NT2/D1 (cell line): ENCODE measurements around a stretch of chr1.

- RRBS, 2 experiments, result no CpG with 5 or more reads among the region's 21 CpGs
These were observed 701 bp upstream of the MPC2 start for GRCh38 chr1:167937418-167938127.

DNA sequence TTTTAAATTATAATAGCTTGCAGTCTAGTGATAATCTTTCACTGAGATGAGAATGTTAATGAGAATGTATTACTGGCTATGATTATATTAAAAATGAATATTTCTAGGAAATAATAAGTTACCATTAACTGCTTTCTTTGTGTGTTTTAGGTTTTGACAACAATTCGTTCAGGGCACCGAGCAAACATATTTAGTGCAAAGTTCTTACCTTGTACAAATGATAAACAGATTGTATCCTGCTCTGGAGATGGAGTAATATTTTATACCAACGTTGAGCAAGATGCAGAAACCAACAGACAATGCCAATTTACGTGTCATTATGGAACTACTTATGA is 37.8 kb upstream of the MPC2 start:
- RRBS, 2 experiments, result no CpG with 5 or more reads among the region's 4 CpGs

DNA sequence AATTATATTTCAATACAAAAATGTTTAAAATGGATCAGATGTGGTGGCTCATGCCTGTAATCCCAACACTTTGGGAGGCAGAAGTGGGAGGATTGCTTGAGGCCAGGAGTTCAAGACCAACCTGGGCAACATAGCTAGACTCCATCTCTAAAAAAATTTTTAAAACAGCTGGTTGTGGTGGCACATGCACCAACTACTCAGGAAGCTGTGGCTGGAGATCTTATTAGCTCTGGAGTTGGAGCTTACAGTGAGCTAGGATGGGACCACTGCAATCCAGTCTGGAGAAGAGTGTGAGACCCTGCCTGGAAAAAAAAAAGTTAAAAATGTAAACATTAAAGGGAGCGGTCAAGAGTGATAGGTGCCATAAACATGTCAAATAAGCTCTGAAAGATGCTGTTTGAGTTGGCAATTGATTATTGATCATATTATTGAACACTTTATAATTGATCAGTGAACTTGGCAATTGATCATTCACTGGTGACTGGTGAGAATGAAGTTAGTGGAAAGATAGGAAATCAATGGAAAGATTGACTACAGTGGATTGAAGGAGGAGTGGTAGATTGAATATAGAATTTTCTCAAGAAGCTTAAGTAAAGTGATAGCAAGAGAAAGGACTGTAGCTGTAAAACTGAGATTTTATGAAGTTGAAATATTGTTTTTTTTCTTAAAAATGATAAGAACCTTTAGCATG is 64.3 kb upstream of the MPC2 start:
- RRBS, 2 experiments, result no CpG with 5 or more reads among the region's 1 CpG

DNA sequence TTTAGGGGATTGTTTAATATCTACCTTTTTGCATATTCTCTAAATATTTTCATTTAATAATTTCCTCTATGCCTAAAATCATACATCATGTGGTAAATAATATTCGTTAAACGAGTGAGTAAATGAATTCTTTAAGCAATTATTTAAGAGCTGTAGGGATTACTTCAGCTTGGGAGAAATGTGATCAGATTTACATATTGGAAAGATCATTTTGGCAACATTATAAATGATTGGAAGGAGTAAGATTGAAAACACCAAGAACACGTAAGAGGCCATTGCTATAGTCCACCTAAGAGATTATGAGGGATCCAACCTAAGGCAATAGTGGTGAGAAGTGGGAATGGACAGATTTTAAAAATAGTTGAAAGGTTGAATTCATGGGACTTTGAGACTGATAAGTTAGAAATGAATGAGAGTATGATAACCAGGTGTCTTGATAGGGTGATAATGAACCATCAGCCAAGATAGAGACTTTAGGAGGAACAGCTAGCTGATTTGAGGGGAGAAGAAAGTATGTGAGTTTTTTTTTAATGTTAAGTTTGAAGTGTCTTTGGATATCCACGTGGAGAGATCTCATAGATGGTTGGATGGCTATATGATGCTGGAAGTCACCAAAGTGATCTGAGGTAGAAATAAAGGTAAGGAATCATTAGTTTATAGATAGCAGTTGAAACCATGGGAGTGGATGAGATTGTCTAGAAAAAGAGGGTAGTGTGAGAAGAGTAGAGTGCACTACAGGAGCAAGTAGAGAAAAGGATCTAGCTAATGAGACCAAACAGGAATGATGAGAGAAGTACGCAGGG is 89.5 kb upstream of the MPC2 start:
- RRBS, 2 experiments, result no CpG with 5 or more reads among the region's 5 CpGs

- RRBS, 2 experiments, result no CpG with 5 or more reads among the region's 7 CpGs
These were observed 5.0 kb downstream of the TIPRL start for GRCh38 chr1:168183833-168184114.

GRCh38 chr1:168342572-168343245 is 62.0 kb downstream of the TBX19 start:
- RRBS, 2 experiments, result no CpG with 5 or more reads among the region's 20 CpGs

GRCh38 chr1:168348431-168348644 is 67.7 kb downstream of the TBX19 start:
- RRBS, 2 experiments, result no CpG with 5 or more reads among the region's 6 CpGs

DNA sequence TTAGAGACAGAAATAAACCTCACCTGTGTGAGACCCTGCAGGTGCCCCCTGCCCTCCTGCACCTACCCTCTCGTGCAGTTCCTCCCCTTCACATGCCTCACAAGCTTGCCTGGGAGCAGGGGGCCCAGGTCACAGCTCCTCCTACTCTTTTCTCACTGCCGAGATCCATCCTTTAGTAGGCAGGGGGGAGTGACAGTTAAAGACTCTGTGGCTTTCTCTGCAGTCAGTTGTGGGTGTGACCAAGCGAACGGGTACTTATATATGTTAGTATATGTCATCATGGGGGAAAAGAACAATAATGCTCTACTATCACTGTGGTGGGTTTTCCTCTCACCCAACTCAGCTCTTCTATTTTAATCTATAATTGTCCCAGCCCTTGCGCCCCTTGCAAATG is 23.4 kb downstream of the XCL2 start:
- RRBS, 2 experiments, result no CpG with 5 or more reads among the region's 5 CpGs

DNA sequence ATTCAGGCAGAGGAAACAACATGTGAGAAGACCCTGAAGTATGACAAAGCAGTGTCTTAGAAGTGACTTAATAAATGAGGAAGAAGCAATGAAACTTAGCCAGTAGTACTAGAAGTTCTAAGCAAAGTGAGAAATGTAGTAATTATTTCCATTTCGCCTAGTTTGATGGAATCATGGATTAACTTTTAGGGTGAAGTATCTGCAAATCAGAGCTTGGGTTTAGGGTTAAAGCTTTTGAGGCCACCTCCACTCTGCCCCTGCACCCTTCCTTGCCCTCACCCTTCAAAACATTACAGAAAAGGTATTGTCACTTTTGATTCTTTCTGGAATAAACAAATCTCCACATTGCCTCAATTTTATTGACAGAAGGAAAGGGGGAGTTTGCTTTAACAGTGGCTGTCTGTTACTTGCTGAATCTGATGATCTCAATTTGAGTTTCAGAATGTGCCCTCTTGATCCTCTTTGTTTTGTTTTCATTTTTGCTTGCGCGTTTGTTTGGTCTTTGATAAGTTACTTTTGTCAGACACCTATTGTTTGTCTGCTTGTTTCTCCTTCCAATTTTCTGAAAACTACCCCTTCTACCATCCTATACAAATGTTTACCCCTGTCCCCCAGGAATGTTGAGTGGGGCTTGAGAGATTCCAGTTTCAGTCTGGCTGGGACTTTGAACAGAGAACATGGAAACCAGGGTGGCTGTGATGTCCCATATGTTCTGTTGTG is 11.6 kb upstream of the XCL2 start:
- RRBS, 2 experiments, result no CpG with 5 or more reads among the region's 3 CpGs

GRCh38 chr1:168726034-168726848 is 2.8 kb downstream of the DPT start:
- RRBS, 2 experiments, result no CpG with 5 or more reads among the region's 9 CpGs

DNA sequence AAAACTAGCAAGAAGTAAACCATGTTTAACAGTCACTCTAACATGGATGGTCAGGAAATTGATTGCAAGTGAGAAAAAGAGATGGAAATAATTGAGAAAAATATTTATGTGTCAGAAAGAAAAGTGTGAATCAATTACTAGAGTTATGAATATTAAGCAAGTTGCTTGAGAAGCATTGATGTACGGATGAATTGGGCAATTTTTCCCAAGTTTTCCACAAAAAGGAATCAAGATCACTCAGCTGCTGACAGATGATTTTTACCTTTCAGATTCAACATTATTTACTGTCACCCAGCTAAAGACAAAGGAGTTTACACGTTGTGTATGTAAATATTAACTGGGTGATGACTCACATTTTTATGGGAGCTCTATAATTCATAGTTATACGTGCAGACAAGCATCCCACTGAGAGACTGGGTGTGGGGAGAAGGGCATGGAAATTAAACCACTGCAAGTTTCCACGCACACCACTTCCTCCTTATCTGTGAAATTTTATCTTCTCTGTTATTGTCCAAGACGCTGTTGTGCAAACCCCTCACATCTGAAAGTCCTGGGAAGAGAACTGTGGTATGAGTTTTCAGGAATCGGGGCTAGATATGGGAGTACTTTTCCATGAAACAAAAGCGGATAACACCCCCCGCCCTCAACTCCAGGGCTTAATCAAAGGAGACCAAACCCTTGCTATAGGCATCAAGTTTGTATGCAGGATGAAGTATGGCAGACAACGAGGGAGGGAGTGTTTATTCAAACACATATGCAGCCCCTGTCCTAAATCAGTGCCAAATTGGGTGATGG is 23.1 kb upstream of the DPT start:
- RRBS, 2 experiments, result no CpG with 5 or more reads among the region's 9 CpGs

GRCh38 chr1:168803925-168804560 is 75.0 kb upstream of the DPT start:
- RRBS, 2 experiments, result no CpG with 5 or more reads among the region's 8 CpGs

DNA sequence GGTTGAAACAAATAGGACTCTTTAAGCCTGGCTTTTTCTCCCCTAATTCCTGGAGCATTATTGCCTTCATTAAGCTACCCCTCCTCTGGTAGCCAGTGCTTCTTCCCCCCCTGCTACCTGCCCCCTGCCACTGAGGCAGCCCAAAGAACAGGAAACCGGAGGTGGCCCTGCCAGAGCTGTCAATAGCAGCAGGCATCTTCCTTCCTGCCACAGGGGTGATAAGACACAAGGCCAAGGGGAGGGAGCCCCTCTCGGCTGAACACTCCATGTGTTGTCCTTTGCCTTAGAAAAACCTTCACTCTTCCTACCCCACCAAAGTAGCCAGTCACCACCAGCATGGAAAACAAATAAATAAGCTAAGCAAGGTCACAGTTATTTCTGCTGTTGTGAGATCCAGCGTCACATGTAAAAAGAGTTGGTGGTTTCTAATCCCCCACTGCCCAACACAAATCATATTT is 104.7 kb upstream of the DPT start:
- RRBS, 2 experiments, result no CpG with 5 or more reads among the region's 3 CpGs

GRCh38 chr1:168945839-168946299 is 160.6 kb upstream of the ATP1B1 start:
- RRBS, 2 experiments, result no CpG with 5 or more reads among the region's 3 CpGs

DNA sequence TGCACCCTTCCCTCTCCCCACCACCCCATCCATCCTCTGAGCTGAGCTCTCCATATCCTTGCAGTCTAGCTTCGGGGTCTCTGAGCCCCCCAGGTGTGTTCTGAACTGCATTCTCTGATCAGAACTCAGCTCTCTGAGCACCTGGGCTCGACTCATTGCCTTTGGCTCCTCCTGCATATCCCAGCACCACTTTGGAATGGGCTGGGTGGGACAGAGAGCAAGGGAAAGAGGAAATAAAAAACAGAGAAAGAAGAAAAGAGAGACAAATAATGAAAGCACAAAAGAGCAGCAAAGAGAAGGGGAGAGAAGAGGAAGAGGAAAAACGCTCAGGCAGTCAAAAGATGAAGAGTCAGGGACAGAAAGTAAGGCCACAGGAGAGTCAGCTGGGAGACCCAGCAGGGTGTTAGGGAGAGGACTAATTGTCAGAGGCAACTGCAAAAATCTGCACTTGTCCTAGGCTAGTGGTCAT is 86.8 kb upstream of the ATP1B1 start:
- RRBS, 2 experiments, result no CpG with 5 or more reads among the region's 3 CpGs

DNA sequence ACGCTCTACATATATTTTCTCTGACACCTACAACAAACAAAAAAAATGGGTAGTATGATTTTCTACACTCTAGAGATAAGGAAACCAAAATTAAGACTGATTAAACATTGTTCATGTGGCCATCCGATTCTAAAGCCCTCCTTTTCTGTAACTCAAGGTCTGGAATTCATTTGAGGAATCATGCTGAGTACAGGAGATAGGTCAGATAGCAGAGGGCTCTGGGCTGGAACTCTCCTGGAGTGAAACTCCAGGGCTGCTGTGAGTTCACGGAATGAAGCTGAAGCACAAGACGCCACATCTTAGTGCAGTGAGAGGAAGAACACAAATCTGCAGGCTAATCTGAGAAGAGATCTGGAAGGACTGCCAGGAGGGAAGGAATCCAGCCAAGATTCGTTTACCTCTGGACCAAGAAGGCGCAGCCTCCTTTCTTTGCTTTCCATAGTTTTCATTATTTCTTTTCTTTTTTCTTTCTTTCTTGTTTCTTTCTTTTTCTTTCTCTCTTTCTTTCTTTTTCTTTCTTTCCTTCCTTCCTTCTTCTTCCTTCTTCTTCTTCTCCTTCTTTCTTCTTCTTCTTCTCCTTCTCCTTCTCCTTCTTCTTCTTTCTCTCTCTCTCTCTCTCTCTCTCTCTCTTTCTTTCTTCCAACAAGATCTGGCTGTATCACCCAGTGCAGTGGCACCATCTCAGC is 74.8 kb upstream of the ATP1B1 start:
- RRBS, 2 experiments, result no CpG with 5 or more reads among the region's 6 CpGs

DNA sequence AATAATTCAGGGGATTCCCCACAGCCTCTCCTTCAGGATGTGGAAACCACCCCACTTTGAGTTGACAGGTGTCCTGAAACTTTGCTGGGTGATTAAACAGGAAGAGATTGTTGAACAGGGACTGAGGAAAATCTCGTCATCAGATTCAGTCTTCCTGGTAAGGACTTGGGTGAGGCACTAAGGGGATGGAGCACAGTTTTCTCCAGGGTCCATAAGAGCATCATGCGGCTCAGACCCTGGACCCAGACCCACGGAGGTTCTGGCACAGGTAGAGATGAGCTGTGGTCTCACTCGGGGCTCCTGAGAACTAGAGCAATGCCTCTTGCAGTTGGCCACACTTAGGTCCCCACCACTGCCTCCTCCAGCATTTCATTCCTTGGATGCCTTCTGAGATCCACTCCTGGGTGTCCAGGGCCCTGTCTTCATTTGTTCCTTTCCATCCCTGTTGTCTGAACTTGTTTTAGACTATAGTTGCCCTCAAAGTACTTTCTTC is 59.2 kb upstream of the ATP1B1 start:
- RRBS, 2 experiments, result no CpG with 5 or more reads among the region's 4 CpGs

- RRBS, 2 experiments, result no CpG with 5 or more reads among the region's 2 CpGs
These were observed 33.6 kb upstream of the ATP1B1 start for GRCh38 chr1:169072801-169073330.

GRCh38 chr1:169107028-169107434 is 541 bp downstream of the ATP1B1 start:
- RRBS, 2 experiments, result 2 to 3% methylated on average over 7 of the region's 22 CpGs

- RRBS, 2 experiments, result no CpG with 5 or more reads among the region's 3 CpGs
These were observed 1.8 kb downstream of the ATP1B1 start for GRCh38 chr1:169108194-169108704.